ENCODE measurements around the genes GNPDA2, COX7B2, ATP10D, SLAIN2, ERVMER34-1 and FIP1L1.

DNA sequence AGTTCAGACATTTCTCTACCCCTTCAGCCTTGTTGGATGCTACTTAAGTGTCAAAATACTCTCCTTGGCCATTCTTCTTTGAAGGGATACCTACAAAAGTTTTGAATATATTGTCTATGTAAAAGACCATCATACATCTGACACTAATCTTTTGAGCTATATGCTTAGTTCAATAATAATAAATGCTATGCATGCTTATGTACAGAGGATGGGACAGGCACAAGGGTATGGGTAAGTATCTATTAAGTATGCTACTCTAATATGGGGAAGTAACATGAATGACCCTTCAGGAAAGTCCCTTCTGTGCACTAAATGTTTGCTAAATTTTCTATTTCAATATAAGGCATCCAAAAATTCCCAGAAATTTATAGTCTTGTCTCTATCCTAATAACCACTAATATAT, 19.1 kb downstream of the ATP8A1 start:
- PRO-cap, 2 experiments = no peak in any of the 2 experiments

DNA sequence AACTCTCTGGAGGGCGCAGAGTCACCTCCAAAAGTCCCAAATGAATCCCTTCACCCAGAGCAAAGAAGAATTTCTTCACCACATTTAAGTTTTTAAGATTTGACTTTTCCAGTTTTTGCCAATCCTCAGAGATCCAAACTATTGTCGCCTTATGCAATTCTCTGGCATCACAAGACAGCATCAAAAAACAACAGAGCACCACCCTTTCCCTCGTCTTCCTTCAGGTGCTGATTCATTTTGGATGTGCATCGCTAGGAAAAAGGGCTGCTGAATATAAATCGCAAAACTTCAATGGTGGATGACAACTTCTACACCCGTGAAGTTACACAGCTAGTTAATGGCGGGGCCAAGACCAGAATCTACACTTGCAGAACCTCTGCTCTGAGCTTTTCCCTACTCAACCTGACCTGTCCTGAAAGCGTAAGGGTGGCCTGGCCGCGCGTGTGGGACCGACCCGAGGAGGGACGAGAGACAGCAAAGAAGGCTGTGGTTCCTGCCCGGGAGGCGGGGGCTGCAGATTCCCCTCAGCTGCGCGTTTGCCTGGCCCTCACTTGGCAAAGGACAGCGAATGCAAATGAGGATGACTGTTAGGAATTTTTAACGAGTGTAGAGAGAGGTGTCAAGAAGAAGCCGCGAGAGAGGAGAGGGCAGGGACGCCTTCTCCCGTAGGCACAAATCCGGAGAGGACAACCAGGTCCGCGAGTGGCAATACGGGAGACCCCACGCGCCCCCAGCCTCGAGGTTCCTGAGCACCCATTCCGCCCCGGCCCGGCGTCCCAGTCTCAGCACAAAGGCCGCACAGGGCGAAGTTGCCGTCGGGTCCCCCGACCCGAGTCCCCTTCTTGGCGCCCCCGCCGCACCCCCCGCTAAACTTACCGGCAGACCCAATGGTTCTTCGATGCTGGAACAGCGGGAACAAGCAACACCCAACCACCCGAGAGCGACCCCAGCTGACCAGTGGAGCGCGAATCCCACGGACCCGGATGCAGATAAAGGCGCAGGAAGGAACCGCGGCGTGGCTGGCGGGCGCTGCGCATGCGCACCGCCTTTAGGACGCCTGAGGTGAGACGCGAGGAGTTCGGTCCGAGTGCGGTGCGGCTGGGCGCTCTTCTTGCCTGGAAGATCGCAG, at the start of gene GNPDA2:
GNPDA2 (minus strand) TSS at position 959 of the 1,129 bp plus-strand sequence.
- PRO-cap, 2 experiments = peak in 2 of 2 experiments; most common plus-strand start position 622 of the sequence (in 1); most common minus-strand start position 959 of the sequence (in 1)

DNA sequence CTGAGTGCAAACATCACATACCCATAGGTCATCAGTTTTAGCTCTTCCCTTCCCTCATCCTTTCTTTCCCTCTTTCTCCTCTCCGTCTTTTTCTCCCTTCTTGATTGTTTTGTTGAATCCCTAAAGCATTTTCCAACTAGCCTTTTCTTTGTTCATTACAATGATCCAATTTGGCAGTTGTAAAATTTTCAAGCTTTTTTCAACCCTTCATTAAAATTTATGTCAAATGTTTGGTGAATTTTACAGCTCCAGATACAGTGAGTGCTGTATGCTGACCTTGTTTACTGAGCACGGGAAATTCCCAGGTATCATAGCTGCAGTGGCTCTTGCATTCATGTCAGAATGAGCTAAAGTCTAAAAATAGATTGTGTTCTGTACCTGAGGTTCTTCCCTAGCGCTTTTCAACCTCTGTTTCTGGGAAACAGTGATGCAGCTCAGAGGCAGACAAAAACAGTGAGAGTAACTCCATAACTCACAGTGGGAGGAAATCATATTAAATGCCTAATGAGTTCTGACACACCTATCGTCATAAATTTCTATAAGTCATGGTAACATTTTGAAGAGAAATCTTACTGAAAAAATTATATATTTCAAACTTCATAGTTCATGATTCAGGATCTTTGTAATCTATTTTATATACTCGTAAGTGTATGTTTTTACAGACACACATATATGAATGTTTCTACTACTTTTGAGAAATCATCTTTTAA, 393.8 kb upstream of the GNPDA2 start:
- PRO-cap, 2 experiments = peak in 2 of 2 experiments; most common plus-strand start position 404 of the sequence (in 1); most common minus-strand start position 283 of the sequence (in 1)

- PRO-cap, 2 experiments = no peak in any of the 2 experiments
These were observed at the start of gene COX7B2 for GRCh38 chr4:46909132-46909481. TSS of gene COX7B2 (minus strand) at chr4:46909245.

- PRO-cap, 2 experiments = no peak in any of the 2 experiments
These were observed 766 bp downstream of the GABRB1 start for GRCh38 chr4:47032120-47032545.

DNA sequence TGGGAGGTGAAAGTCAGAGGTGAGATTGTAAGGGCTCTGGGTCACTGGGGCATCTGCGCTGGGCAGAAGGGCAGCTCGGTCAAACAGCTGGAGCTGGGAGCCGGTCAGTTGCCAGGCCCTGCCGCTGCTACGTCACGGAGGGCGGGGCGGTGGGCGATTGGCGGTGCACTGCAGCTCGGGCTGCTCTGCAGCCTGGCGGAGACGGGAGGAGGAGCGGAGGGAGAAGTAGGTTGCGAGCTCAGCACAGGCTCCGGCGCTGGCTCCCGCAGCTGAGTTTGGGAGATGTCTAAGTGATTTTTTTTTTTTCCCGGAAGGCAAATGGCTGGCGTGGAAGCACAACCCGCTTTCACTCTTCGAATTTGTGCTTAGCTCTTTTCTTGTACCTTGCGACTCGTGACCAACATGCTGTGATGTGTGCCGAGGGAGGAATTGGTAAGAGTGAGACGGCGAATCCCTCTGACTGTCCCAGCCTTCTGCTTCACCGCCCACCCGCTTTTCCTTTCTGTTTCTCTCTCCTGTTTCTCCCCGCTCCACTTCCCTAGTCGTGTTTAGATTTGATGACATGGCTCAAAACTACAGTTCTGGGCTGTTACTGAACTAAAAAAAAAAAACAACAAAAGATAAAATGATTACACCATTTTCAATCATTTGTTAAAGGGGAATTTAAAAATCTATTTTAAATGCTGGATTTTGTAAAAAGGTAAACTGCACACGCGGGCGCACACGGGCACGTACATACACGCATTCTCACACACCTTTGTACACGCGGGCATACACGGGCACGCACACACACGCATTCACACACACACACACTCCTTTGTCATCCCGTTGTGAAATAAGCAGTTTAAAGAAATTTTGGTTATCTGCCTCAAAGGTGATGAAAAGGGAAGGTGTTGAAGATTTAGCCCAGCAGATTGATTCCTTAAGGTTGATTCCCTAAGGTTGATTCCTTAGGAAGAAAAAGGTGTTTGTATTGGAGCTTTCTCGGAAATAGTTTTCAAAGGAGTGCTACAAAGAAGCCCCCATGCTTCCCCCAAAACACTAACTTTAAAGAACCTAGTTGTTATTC, at the start of gene ATP10D:
ATP10D (plus strand) TSS at position 188 of the 1,069 bp plus-strand sequence.
- PRO-cap, 2 experiments = peak in 2 of 2 experiments; most common plus-strand start position 198 of the sequence (in 1); most common minus-strand start position 55 of the sequence (in 1)

DNA sequence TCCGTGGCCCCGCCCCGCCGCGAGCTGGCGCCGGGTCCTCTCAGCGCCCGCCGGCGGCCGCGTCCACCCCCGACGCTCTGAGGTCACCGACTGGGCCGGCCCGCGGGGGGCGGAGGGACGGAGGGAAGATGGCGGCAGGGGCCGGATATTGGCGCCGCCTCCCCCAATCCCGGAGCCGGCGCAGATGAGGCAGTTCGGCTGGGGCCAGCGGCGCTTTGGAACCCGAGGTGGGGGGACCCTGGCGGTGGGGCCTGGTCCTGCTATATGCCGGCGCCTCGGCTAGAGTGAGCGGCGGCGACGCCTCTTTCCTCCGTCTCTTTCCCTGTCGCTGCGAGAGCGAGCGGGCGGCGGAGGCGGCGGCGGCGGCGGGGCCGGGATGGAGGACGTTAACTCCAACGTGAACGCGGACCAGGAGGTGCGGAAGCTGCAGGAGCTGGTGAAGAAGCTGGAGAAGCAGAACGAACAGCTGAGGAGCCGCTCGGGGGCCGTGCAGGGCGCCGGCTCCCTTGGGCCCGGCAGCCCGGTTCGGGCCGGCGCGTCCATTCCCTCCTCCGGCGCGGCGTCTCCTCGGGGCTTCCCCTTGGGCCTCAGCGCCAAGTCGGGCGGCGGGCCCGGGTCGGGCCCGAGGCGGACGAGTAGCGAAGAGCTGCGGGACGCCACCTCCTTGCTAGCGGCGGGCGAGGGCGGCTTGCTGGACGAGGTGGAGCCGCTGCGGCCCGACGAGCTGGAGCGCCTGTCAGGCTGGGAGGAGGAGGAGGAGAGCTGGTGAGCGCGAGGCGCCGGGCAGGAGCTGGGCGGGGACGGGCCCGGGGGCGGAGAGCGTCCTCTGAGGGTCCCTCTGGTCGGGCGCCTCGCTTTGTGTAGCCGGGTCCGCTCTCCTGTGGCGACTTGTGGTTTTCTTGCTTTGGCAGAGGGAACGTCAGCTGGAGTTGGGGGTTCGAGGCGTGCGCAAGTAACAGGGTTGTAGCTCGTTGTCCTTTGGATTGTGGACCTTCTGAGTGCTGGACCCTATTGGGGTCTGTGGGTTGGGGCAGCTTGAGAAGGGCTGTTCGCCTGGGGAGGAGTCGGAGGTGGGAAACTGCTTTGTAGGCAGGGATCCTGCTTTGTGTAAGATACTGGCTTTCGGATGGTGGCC, at the start of gene SLAIN2:
SLAIN2 (plus strand) TSS at position 166 of the 1,135 bp plus-strand sequence.
- PRO-cap, 2 experiments = peak in 2 of 2 experiments; most common plus-strand start position 192 of the sequence (in 2); most common minus-strand start position 743 of the sequence (in 2)

GRCh38 chr4:48423583-48424351, 59.4 kb upstream of the SLC10A4 start:
- PRO-cap, 2 experiments = no peak in any of the 2 experiments

- PRO-cap, 2 experiments = peak in 2 of 2 experiments; most common plus-strand start chr4:48653947 (in 1); most common minus-strand start chr4:48653888 (in 1)
These were observed 126.4 kb downstream of the FRYL start for GRCh38 chr4:48653629-48654064.

DNA sequence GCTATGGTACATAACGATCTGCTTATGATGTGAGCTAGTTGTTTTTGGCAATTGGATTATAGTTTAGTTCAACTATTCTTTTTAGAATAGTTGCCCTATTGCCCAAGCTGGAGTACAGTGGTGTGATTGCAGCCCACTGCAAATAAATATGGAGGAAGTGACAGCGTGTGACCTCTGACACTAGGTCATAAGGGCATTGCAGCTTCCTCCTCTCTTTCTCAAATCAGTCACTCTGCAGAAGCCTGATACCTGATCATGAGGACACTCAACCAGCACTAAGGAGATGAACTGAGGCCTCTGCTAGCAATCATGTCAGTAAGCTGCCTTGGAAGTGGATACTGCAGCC, 24.8 kb upstream of the FRYL start:
- PRO-cap, 2 experiments = no peak in any of the 2 experiments

DNA sequence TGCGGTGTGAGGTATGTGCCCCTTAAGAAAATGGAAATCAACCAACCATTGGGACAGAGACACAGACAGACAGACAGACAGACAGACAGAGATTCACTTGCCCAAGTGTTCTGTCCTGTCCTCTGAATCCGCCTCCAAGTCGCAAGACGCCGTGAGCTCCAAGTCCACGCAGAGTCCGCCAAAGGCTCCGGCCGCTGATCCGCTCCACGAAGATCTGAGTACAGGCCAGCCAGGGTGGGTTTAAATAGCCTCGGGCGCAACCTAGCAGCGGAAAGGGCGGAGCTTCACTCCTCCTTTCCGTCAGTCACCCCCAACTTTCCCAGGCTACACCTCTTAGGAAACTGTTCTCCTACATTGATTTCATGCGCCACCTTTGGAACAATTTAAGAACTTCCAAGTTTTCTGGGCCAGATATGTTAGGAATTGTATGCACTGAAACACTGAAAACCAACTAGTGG, 301.8 kb downstream of the CWH43 start:
- PRO-cap, 2 experiments = no peak in any of the 2 experiments

DNA sequence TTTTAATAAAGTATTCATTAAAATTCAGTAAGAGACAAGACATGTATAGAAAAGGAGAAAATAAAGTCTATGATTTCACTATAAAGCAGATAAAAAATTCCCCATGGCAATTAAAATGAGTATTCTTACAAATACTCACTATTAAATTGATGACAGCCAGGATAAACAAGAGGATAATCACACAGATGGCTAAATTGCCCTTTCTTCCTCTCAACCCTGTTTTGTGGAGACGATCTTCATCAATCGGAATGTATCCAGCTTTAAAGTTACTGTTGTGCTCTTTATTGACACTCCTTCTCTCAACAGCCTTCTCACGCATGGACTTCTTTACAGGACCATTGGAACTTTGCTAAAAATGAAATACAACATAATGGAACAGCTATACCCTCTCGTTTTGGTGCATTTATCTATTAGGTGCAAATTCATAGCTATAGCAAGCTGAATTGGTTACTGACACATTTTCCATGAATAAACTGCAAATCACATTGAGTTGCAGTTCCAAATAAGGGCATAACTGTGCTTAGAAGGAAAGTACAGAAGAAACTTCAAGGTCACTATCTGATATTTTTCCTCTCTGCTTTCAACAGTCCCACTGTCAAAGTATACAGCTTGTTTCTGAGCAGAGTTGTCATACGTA, 4.7 kb downstream of the SGCB start:
- PRO-cap, 2 experiments = no peak in any of the 2 experiments

DNA sequence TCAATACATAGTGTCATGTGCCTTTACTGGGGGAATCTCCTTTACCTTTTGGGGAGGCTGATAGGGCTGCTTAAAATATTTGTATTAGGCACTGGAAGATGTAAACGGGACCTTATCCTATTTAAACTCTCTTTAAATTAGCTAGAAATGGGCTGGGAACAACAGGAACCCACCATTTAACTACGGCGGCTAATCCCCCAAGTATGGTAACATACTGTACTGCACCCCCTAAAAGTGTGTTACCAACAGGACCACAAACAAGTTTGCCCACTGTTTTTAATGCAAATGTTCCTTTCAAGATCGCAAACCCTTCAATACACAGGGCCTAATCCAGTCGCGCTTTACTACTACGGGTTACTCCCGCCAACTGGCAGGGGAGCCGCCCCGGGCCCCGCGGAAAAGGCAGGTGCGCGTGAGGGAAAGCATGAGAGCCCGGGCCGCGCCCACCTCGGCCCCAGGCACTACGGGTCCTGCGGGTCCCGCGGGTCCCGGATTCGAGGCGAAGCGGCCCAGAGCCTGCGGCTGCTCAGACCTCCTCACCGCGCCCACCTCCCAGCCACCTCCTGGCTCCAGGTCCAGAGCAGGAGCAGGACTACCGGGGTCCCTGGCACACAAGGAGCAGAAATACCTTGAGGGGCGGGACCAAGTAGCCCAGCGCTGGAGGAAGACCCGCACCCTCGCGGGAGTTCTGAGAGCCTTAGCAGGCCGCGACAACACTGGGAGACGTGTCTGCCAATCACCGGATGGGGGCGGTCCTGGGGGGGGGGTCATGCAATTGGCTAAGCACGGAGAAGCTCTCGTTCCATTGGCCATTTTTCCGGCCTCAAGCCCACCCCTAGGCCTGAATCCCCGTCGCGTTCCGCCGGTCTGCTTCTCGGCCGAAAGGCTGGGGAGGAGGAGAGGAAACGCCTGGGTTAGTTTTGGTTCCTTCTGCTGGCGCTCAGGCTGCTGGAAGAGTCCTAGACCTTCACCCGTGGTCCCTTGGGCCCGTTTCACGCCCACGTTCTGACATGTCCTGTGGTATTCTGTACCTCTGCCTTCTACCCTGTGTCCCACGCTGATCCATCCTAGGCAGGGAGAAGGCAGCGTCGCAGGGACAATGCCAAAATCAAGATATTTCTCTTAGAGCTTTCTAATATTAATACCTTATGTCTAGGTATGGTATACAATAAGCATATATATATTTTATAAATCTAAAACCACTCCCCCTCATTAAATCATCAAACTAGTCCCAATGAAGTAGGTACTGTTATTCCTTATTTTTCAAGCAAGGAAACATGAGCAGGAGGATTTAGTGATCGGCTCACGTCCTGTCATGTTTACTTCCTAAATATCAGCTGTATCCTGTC, 29.1 kb downstream of the ERVMER34-1 start:
- PRO-cap, 2 experiments = peak in 2 of 2 experiments; most common plus-strand start position 852 of the sequence (in 1); most common minus-strand start position 594 of the sequence (in 1)

GRCh38 chr4:52750834-52752037, at the start of gene ERVMER34-1:
TSS of gene ERVMER34-1 (minus strand) at chr4:52751425.
- PRO-cap, 2 experiments = peak in 1 of 2 experiments; most common plus-strand start chr4:52751792 (in 1); most common minus-strand start chr4:52751425 (in 1)

DNA sequence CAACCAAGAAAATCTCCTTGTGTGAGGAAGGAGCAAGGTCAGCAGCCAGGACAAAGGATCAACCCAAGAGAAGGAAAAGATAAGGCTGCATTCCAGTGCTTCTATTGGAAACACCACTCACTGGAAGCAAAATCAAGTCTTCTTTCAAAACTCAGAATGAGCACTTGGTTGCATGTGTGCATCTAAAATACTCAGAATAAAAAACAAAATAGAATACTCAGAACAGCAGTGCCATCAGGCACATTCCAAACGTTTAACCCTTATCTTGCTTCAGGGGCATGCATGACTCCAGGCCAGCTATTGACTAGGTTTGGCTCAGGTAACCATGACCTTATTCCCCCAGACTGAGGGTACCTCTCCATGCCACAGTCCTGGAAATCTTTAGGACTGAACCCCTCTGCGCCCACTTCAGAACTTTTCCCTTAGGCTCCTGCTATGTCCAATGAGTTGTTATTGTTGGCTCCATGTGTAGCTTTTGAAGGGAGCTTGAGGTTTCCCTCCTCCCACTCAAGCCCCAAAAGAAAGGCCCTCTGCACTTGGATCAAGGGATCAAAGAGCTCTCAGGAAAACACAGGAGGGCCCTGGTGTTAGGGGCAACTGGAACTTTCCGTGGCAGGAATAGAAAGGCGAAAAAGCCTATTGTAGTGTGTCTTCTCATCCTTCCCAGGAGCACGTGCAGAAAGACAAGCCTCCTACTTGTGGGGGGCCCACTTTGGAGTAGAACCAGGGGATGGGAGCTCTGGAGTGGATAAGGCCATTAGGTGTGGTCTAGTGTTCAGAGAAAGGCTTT, 134.9 kb downstream of the RASL11B start:
- PRO-cap, 2 experiments = no peak in any of the 2 experiments

- PRO-cap, 2 experiments = no peak in any of the 2 experiments
These were observed 104.7 kb downstream of the SCFD2 start for GRCh38 chr4:53261119-53261617.

DNA sequence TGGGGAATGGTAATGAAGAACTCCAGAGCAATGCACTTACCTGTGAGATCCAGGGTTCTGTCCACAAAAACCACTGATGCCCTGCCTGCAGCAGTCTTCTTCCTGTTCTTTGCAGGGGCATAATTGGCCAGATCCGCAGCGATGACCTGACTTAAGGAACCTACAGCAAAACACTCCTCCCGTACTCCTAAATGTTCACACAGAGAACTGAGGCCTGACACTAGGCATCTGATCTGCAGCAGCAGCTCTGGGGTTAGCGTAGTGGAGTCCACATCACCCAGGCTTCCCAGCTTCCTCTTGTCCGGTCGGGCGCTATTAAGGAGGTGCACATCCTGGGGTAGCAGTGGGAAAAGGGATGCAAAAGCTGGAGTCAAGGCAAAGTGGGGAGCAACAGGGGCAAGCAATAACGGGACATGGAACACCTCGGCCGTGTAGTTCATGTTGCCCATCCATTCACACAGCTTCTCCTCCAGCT, 760 bp downstream of the SCFD2 start:
- PRO-cap, 2 experiments = no peak in any of the 2 experiments

DNA sequence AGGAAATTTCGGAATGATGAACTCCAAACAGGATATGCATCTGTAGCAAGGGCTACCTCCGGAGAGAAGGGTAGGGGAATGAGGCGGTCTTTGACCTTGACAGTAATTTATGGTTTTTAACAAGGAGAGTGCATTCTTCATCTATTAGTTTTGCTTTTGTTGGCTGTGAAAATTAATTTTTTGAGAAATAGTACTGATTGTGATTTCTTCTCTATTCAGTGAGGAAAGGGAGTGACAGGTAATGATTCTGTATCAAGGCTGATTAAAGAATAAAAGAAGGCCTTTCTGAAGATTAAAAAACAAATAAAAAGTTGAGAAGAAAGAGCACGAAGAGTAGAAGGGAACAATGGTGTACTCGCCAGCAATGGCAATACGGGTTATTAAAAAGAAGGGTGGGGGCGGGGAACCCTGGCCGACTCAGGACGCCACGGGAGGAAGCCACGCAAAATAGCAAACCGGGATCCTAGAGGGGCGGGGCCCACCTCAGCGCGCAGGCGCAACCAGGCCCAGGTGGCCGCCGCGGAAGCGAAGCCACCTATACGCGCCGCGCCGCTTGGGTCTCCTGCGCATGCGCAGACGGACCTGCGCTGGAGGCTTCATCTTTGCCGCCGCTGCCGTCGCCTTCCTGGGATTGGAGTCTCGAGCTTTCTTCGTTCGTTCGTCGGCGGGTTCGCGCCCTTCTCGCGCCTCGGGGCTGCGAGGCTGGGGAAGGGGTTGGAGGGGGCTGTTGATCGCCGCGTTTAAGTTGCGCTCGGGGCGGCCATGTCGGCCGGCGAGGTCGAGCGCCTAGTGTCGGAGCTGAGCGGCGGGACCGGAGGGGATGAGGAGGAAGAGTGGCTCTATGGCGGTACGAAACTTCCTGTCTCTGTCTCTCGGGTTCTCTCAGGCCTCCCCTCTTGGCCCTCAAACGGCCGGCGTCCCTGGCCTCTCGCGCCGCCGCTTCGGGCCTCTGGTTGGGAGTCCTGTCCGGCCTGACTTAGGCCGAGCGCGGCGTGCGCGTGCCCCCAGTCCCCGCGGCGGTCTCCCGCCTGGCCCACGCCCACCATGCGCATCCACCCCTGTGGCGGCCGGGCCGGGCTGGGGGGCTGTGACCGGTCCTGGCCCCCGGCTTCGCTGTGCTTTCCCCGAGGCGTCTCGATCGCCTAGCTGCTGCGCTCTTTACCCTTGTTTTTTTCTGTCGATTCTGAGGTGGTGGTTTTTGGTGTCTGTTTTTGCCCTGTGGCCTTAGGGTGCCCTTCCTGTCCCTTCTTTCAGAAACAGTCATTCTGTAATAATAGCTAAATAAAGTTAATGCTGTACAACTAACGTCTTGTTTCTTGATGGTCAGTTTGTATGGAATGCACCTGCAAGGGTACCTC, at the start of gene FIP1L1:
FIP1L1 (plus strand) TSS at position 565 of the 1,358 bp plus-strand sequence.
- PRO-cap, 2 experiments = peak in 2 of 2 experiments; most common plus-strand start position 567 of the sequence (in 1); most common minus-strand start position 419 of the sequence (in 1)

DNA sequence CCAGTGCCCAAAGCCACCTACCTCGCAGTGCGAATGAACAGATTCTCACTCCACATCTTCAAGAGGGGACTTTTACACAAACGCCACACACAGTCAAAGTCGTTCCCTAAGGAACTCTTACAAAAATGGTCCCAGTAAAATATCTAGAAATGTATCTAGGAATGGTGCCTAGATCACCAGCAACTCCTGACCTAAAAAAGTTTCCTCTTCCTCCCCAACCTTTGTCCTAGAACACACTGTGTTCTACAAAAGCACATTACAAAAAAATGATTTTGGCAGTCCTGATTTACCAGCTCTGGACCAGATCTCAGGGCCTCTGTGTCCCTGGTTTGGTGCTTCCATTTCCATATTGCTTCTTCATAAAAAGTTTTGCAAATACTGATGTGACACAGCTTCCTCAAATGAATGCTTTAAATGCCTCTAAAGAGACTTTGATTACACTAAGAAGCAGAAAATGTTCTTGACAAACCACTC, 55.0 kb downstream of the LNX1 start:
- PRO-cap, 2 experiments = no peak in any of the 2 experiments

DNA sequence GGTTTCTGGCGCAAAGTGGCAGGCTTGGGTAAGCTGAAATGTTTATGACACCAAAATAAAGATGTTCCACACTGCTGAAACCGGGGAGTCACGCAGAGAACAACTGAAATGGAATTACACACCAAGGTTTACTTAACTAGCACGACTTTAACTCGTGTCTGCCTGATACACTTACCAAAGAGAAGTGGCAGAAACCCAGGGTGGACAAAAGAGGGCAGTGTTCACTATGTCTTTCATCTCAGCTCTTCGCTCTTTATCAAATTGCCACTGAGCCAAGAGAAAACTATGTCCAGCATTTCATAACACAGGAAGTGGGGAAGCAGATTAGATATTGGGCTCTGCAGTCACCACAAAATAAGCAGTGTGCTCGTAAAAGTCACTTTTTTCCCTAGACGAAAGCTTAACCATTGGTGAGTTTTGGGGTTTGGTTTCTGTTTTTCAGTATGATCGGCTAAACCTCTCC, 155.8 kb downstream of the CHIC2 start:
- PRO-cap, 2 experiments = peak in 1 of 2 experiments; most common plus-strand start position 322 of the sequence (in 1); most common minus-strand start position 105 of the sequence (in 1)

All from heart right ventricle (tissue), 2 donors.